Pericardium fibroblast (primary cell): ENCODE results near the gene PALMD.

- RAMPAGE, long total RNA: no peak
Measured at GRCh38 chr1:98045006-98045710, 124.3 kb upstream of the DPYD start.

DNA sequence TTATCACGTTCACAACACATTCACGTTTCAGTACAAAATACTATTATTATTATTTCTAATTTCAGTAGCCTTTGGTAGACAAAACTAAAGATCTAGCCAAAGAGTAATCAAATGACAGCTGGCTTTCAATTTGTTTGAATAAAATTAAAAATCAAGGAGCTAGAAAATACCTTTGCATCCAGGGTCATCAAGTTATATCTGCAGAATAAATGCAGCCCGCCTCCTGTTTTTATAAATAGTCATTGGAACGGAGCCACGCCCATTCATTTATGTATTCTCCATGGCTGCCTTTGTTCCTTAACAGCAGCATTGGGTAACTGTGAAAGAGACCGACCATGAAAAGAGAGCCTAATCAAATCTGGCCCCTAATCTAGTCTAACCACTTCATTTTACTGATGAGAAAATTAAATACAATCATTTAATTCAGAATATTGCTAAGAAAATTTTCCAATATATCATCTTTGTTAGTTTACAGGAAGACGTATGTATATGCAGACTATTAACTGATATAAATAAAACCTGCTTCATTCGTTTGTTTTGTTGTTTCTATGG lies 112.0 kb upstream of the PALMD start:
- RAMPAGE, long total RNA: no peak

- RAMPAGE, long total RNA: no peak
Measured at GRCh38 chr1:99549034-99549513, 96.8 kb upstream of the PALMD start.

DNA sequence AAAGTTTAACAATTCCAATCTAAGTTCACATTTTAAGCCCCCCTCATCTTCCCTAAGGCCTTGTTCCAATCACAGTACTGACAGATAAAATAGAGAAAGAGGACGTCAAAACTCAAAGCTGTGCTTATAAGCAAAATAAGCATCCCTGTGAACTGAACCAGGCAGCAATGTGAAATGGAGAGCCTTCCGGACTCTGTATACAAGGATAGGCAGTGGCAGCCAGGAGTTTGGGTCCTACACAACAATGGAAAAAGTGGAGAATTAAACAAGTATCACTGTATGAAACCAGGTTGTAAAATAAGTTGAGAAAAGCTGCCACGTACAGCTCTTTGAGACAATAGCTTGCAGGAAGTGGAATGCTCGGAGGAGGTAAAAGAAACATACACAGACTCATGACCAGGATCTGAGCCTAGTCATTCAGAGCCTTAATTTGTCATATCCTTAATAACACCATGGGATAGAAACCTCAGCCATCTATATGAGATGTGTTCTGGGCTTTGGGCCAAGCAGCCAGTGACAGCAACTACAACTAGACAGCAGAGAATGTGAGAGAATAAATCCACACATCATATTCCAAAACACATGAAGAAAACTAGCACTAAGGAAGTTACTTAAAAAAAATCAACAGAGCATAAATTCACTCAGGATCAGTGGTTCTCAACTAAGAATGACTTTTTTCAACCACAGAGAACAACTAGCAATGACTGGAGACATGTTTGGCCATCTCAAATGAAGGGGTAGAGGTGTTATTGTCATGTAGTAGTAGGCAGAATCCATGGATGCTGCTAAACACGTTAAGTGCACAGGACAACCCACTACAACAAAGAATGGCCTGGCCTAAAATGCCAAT lies 55.1 kb upstream of the PALMD start:
- RAMPAGE, long total RNA: no peak

DNA sequence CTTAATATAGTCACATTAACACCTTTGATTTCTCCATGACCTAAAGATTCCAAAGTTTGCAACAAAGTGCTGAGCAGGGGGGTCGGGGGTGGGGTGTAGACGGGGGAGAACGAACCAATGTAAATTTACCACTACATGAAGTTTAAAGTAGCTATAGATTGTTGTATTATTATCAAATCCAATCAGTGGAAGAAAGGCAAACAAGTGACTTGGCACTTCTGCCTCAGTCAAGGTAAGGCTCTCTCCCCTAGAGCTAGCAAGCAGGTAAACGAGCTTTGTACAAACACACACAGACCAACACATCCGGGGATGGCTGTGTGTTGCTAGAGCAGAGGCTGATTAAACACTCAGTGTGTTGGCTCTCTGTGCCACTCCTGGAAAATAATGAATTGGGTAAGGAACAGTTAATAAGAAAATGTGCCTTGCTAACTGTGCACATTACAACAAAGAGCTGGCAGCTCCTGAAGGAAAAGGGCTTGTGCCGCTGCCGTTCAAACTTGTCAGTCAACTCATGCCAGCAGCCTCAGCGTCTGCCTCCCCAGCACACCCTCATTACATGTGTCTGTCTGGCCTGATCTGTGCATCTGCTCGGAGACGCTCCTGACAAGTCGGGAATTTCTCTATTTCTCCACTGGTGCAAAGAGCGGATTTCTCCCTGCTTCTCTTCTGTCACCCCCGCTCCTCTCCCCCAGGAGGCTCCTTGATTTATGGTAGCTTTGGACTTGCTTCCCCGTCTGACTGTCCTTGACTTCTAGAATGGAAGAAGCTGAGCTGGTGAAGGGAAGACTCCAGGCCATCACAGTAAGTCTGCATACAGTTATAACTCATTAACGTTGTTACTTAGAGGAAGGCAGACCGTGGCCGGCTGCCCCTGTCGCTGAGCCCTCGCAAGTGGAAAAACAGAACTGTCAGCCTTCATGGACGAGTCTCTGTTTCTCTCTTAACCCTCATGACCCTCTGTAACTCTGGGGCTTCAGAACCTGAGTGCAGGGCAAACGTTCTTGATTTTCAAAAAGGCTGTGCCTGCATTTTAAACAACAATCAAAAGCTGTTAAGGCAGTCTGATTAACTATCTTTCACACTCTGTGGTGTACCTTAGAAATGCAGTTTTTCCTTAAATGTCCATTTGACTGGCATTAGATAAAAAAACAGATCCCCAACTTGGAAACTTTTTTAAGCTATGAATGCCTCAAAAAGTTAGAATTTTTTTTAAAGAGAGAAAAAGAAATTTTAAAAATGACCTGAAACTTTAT lies at the start of gene PALMD:
TSS of gene PALMD (plus strand) at position 552 of the 1,253 bp plus-strand sequence.
- RAMPAGE, long total RNA: no peak

- RAMPAGE, long total RNA: no peak
Measured at GRCh38 chr1:99758737-99759688, 7.4 kb downstream of the FRRS1 start.

DNA sequence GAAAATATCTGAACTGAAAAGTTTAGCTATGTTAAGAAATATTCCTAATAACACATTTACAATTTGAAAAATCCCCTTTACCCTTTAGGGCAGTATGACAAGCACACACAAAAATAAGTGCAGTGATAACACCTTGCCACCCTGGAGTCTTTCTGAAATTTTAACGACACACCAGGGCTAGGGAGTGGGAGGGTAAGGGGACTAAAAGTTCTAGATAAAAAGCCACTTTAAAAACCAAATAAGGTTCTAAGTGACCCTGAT lies 543 bp downstream of the FRRS1 start:
- RAMPAGE, long total RNA: no peak

DNA sequence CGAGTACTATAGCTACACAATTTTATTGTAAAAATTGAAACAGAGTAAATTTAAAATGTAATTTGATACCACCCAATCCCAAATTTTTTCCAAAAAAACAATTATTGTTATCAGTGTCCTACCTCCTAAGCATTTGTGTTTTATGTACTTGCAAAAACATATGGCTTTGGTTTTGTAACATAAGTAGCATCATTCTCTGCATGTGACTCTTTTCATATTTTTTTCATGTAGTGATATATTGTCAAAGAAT lies 12.3 kb upstream of the FRRS1 start:
- RAMPAGE, long total RNA: no peak

DNA sequence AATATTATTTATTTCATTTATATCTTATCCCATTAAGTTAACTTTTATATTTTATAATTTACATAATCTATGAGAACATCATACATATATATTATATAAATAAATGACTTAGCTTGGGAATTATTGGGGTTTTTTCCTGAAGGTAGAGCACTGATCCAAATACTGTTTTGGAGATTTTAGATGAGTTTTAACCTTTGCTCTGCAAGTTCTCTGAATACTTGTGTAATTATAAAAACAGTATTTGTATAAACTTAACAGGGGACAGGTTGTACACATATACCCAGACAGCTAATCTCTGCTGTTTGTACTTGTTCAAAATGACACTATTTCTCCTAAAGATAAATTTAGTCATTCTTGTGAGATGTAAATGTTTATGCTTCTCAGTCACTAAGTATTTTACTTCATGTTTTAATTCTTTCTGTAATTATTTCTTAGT lies 8.7 kb downstream of the AGL start:
- RAMPAGE, long total RNA: no peak

GRCh38 chr1:100028686-100029330 lies 9.1 kb upstream of the MFSD14A start:
- RAMPAGE, long total RNA: no peak

DNA sequence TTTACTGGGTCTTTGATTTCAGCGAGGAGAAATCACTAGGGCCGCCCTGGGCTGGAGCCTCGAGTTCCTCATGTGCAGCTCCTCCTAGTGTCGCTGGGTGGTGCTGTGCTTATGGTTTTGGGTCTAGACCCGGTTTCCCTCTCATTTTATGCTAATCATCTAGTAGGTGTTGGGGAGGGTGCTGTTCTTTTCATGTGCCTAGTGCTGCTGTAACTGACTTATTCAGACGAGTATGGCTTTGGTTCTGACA lies 74.2 kb upstream of the GPR88 start:
- RAMPAGE, long total RNA: no peak

- RAMPAGE, long total RNA: no peak
Measured at GRCh38 chr1:100539346-100539947, 1.5 kb downstream of the GPR88 start.

DNA sequence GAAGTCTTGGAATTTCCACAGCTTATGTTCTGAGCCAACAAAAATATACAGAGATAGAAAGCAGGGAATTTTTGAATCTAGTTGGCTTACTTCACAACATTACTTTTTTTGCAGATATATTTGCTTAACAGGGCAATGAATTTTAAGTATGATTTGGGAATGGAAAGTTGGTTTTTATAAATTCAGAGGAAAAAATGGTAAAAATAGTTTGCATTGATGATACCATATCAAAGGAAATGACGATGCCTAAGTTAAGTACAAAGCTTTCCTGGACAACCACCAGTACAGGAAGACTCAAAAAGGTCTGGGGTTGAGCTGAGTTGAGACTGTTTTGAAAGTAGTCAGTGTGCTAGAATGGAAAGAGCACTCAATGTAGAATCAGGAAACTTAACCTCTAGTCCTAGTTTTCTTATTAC lies 11.0 kb upstream of the VCAM1 start:
- RAMPAGE, long total RNA: no peak

- RAMPAGE, long total RNA: no peak
Measured at GRCh38 chr1:100925875-100927119, 30.4 kb downstream of the SLC30A7 start.

DNA sequence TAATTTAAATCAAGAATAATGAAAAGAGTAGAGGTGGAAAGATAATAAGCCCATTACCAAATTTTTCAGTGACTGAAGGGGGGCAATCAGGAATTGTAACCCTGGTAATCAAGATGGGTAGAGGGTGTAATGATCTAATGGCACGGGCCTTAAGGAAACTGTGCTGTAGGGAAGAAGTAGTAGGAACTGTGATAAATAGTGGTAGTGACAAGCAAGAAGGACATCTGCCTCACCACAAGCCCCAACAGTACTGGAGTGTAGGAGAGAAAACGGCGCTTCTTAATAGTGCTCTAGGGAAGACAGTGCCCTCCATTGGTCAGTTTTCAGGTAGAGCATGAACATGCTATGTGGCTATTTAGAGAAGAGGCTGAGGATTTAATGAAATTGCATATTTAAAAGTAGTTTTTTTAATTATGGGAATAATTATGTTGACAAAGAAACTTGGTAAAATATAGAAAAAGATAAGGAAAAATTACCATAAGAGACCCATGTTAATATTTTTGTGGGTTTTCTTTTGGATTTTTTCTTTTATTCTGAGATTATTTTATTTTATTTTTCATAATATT lies 32.2 kb downstream of the SLC30A7 start:
- RAMPAGE, long total RNA: no peak

GRCh38 chr1:100974545-100975671 lies 50.7 kb downstream of the DPH5 start:
- RAMPAGE, long total RNA: no peak

- RAMPAGE, long total RNA: no peak
Measured at GRCh38 chr1:101162452-101162753, 74.4 kb upstream of the S1PR1 start.

DNA sequence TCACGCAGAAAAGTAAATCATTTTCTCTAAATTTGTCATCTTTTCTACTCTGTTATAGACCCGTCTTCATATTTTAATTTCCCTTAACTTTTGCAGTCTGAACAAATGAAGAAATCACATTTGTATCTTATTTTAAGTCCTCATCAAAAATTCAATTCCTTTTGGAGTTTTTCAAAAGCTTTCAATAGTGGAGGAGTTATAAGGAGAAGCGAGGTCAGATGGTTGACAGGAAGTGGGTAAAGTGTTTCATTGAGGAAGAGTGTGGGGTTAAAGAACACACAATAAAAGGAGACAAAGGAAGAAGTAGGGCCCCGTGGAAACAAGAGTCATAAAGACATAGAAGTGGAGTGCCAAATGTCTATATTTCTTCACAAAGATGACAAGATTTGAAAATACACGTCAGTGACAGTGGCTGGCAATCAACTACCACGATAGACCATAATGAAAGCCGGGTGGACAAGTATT lies 57.8 kb upstream of the S1PR1 start:
- RAMPAGE, long total RNA: no peak

DNA sequence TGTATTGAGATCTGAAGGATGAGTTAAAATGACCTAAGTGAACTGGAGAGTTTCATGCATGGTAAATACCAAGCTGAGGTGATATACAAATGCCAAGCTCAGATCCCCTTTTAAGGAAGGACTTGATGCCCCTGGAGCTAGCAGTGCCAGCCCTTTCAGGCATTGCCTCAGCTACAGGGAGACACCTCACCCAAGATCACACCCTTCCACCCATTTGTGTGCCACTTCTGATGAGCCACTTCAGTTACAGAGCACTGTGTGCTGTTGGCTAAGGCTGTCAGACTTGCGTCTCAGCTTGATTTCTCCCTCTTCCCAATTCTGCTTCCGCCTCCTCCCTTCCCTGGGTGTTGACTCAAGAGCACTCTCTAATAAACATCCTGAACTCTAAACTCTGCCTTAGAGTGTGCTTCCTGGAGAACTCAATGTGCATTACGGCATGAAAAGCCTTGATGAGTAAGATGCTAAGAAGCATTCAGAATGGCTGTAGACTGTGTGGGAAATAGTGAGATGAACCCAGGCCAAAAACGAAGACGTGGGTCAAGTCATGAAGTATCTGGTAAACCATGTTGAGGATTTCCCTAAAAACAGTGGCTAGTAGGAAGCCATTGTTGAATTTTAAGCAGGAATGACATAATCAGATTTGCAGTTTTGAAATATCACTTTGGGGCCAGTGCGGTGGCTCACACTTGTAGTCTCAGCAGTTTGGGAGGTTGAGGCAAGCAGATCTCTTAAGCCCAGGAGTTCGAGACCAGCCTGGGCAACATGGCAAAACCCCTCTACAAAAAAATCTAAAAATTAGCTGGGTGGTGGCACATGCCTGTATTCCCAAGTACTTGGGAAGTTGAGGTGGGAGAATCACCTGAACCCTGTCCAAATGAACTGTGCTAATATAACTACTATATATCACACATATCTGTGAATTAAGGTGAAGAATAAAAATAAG lies 54.8 kb upstream of the S1PR1 start:
- RAMPAGE, long total RNA: no peak

DNA sequence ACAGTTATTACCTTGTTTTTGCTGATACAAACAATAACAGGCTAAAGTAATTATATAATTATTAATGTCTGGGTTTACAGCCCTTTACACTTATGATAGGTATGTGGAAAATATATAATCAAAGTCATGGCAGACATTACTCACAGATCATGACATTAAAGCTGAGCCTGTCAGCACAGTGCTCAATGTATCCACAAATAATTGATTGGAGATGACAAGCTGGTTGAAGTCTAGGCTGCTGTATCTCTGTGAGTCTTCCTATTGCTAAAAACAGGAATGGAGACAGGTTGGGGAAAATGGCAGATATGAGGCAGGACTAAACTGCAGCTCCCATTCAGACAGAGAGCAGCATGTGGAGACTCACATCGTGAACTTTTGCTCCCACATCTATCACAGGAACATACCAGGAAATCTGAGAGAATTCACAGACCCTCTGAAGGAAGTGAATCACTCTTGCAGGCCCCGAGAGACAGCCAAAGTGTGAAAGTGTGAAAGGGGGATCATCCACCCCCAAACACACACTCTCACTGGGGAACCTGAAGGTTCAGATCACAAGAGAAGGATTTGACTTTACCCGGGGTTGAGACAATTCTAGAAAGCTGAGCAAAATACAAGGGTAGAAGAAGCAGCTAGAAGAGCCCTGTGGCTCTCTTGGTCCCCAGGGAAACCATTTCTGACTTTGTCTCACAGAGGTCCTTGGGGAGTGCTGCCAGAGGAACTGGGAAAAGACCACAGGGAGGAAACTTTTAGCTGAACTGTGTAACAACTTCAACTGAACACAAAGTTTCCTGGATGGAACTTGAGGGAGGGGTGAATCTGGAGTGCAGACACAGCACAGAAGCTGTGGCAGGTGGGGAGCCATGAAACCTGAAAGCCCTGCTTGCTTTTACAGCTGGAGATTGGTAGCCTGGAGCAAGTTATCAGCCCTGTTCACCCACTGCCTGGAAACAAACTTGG lies 173.4 kb downstream of the S1PR1 start:
- RAMPAGE, long total RNA: no peak